ENCODE data around the gene GTF2A1L.

- PRO-cap = no peak
Observed at GRCh38 chr2:48219576-48220349, 94.7 kb upstream of the FOXN2 start.

DNA sequence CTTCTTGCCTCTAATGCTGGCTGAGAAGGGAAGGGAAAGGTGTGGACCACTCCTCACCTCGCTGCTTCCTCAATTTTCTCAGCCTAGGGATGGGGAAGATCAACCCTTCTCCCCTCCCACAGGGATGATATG is 598 bp downstream of the PPP1R21 start:
- PRO-cap = no peak

DNA sequence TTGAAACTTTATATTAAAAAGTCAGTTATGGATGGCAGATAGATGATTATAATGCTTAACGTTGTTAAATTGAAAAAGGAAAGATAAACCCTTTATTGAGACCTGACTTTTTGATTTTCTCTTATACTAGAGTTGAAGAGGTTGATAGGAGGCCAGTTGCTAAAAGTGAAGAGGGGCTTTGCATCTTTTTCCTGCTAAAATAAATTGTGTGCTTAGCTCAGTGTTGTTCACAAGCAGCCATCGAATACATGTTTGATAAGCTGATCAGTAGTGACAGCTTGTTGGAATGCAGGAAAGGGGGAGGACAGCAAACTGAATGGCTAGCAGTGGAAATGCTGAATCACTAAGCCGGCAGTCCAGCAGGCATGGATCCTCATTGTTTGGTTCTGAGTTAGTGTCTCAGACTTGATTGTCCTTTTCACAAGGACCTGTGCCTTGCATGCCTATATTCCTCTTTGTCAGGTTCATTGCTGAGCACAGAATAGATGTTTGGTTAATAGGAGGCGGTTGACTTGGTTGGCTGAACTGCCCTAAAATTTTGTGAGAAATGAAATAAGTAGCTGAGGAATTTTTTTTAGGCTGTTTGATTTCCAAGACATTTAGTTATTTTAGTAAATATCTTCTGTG is 21.6 kb upstream of the STON1 start:
- PRO-cap = no peak

DNA sequence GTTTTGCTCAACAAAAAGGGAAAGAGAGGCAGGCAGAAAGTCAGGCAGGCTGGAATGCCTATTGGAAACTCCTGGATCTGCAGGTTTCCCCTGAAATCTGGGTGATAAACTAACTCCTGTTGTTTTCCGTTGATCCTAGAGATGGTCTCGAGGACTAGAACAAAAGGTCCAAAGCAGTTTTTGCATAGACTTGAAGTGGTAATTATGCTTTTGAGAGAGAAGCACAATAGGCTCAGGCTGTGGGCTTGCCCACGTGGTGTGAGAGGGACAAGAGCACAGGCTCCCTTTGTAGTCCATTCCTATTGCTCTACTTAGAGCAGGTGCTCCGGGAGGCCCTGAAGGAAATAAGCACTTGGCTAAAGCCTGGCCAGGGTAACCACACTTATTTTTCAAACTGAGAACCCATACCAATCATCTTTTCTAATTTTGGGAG is 31.9 kb upstream of the GTF2A1L start:
- PRO-cap = no peak

DNA sequence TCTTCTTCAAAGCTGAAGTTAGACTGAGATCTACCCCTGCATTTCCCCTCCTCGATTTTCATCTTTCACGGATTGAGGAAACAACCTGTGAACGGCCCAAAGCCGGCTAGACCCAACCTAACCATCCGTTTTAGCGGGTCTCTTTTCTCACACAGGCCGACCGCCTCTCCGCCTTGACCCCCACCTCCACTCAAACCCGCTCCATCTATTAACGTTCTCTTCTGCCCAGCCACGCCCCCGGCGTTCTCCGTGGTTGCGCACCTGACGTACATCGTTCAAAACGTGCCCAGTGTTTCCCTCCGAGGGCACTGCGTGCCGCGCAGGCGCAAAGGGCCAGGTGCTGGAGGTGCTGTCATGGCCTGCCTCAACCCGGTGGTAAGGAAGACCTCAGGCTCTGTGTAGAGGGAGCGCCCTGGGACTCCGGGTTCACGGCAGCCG is at the start of gene GTF2A1L:
TSS of gene GTF2A1L (plus strand) at position 336 of the 438 bp plus-strand sequence.
- PRO-cap = no peak

- PRO-cap = no peak
Observed at GRCh38 chr2:51064070-51064423, 32.1 kb upstream of the NRXN1 start.

GRCh38 chr2:52723227-52723567 is 1044.4 kb upstream of the CHAC2 start:
- PRO-cap = no peak

- PRO-cap = no peak
Observed at GRCh38 chr2:53248372-53248932, 519.2 kb upstream of the CHAC2 start.

- PRO-cap = no peak
Observed at GRCh38 chr2:53549686-53549943, 218.0 kb upstream of the CHAC2 start.

DNA sequence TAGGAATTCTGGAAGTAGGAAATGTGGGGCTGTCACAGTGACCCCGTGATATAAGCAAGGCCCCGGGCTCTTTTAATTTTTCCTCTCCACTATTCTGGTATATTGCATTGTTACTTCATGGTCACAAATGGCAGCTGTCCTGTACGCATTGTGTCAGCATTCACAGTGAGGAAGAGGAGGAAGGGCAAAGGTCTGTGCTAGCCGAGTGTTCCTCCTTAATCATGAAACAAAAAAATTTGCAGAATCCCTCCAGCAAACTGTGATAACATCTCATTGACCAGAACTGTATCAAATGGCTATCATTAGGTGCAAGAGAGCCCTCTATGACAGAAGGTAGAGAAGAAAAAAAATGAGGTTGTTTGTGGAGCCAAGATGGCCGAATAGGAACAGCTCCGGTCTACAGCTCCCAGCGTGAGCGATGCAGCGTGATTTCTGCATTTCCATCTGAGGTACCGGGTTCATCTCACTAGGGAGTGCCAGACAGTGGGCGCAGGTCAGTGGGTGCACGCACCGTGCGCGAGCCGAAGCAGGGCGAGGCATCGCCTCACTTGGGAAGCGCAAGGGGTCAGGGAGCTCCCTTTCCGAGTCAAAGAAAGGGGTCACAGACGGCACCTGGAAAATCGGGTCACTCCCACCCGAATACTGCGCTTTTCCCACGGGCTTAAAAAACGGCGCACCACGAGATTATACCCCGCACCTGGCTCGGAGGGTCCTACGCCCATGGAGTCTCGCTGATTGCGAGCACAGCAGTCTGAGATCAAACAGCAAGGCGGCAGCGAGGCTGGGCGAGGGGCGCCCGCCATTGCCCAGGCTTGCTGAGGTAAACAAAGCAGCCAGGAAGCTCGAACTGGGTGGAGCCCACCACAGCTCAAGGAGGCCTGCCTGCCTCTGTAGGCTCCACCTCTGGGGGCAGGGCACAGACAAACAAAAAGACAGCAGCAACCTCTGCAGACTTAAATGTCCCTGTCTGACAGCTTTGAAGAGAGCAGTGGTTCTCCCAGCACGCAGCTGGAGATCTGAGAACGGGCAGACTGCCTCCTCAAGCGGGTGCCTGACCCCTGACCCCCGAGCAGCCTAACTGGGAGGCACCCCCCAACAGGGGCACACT is 180.6 kb upstream of the CHAC2 start:
- PRO-cap = no peak

DNA sequence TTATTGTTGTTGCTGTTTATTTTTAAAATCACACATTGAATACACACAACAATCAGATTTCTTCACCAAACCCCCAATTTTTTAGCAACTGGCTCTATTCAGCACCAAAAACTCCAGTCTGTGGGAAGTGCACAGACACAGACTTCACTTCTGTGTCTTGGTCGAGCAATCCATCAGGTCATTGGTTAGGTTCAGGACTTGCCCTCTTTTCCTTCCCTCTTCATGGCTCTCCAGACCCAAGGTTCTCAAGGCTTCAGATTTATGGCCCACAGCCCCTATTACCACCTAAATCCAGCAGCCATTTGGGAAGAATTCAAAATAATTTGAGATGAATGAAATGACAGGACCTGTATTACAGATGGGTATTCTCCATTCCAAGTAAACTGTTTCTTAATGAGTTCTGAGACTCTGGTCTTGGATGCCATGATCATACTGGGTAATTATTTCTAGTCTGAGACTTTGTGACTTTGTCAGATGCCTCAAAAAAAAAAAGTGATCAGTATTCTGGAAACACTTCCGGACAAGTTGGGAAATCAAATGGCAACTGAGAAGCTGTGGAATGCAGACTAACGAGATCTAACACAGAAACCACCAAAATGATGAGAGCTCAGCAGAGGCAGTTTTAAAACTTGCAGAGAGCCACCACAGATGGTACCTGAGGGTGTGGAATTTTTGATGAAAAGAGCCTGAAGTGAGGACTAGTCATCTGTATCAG is 5.3 kb upstream of the GPR75 start:
- PRO-cap = no peak

- PRO-cap = no peak
Observed at GRCh38 chr2:53873975-53874594, 14.3 kb upstream of the GPR75 start.

DNA sequence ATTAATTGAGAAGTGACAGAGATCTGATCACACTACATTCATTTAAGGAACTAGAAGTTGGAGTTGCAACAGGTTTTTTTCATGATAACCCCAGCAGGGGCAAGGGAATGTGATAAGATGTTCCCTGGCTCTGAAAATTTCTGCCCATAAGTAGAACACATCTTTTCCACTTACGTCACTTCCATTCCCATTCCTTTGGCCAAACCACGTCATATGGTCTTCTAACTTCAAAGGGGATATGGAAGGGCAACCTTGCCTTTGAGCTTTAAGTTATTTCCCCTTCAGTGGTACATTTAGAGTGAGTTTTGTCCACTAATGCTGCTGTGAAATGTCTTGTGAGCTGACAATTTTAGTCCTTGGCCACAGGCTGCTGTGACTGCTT is 29.7 kb downstream of the ACYP2 start:
- PRO-cap = no peak

DNA sequence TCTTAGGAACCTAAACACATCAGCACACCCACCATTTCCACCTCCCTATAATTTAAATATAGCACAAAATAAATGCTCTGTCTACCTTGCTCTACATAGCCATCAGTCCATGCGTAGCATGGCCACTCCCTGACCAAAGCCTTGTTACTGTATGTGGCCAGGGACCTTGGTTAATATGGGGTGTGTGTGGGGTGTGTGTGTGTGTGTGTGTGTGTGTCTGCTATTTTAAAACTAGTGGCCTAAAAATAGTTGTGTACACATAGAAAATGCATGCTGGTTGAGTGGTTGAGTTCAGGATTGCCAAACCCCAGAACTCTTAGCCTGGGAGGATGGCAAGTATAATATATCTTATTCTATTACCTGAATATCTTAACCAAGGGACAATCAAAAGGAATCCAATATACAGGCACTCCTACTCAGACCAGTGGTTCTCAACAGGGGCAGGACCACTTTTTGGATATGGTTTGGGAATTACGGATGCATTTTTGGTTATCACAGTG is 72.0 kb downstream of the ACYP2 start:
- PRO-cap = no peak

- PRO-cap = no peak
Observed at GRCh38 chr2:54258955-54259697, 3.1 kb upstream of the TSPYL6 start.

- PRO-cap = unidirectional peak, plus-strand start at chr2:54394568
Observed at GRCh38 chr2:54394302-54394711, 61.8 kb upstream of the SPTBN1 start.

DNA sequence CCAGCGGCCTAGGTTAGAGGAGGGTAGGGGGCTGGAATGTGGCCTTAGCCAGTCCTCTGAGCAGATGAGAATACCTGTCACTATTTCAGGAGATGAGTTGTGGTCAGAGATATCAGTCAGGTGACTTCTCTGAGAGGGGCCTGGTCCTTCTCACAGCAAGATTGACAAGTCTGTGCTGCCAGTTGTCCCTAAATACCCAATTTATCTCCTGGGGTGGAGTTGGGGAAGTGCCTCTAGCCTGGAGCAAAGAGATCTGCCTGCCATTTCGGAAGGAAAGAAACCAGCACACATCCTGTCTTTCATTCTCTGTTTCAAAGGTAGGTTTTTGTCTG is 13.5 kb downstream of the SPTBN1 start:
- PRO-cap = no peak

GRCh38 chr2:54531416-54531932 is 75.3 kb downstream of the SPTBN1 start:
- PRO-cap = no peak

DNA sequence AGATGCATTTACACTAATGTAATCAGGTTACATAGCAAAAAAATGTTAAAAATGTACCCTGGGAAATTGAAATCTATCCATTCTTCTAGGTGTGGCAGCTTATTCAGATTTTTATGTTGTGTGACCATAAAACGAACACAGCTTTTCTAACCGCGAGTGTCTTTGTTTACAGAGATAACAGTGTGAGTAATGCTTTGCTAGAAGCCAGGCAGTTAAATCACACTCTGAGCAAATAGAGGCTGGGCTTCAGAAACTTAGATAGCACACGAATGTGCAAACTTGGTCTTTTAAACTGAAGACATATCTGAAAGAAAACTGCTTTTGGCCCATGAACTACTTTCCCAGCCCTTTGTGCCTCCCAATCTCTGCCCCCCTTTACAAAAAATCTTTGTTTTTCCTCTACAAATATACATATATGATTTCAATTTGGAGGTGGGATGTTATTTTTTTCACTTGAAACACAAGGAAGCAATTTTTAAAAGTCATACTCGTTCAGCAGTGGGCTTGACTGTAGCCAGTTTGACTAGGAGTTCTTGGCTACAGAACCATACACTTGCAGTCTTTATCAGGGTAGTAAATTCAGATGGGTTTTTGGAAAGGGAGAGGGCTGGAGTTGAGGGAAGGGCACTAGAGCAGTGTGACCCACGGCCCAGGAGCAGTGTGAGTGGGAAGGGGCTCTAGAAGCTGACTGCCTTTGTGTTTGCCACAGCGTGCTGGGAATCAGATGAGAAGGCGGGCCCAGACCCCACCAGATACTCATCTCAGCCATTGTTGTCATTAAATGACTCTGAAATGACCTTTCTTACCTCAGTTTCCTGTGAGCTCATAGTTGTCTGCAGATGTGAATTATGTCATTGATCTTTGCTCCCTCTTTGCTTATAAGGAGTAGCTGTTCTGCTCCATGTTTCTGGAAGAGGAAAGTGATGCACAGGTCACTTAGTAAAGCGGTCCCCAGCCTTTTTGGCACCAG is 116.4 kb downstream of the SPTBN1 start:
- PRO-cap = unidirectional peak, minus-strand start at position 188 of the sequence

DNA sequence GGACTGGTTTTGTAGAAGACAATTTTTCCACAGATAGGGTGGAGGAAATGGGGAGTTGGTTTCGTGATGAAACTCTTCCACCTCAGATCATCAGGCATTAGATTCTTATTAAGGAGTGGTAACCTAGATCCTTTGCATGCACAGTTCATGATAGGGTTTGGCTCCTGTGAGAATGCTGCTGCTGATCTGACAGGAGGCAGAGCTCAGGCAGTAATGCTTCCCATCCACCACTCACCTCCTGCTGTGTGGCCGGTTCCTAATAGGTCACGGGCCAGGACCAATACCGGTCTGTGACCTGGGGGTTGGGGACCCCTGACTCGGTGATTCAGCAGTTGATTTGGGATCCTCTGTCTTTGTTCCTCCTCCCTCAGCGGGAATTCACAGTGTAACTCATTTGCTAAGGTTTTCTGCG is 117.1 kb downstream of the SPTBN1 start:
- PRO-cap = no peak